ENCODE data around the genes HINT2, TMEM8B and MELK.

GRCh38 chr9:35751019-35751798 is 2.1 kb downstream of the RGP1 start:
- RRBS = no CpG with 5 or more reads among the region's 12 CpGs

- RRBS = no CpG with 5 or more reads among the region's 2 CpGs
These were observed 3.6 kb upstream of the MSMP start for GRCh38 chr9:35757754-35758078.

DNA sequence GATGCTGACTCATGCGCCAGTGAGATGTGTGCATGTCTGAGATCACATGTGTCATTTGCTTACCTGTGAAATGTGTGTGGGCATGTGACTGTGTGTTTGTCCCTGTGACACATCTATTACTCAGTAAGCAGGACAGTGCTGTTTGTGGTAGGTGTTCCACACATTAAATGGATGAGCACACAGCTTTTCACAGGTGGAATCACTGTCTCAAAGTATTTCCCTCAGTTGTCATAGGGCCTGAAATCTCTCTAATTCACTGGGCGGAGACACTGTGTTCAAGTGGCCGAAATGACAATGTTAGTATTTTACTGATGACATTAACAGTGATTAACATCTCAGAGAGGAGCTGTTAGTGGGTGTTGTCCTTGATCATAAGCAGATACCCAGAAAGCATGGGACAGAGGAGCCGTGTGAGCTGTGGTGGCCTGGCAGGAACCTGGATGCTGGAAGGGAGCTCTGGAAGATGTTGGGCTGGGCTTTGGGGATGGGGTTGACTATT is 7.5 kb downstream of the NPR2 start:
- RRBS = no CpG with 5 or more reads among the region's 4 CpGs

- RRBS = no CpG with 5 or more reads among the region's 37 CpGs
These were observed at the start of gene HINT2 for GRCh38 chr9:35814944-35815534. Gene HINT2 (minus strand): TSS chr9:35815042.

GRCh38 chr9:35829194-35830156 is at the start of gene TMEM8B:
Gene TMEM8B (plus strand): TSS chr9:35829228.
- RRBS = under 1% methylated on average over 25 of the region's 49 CpGs

GRCh38 chr9:35906798-35907551 is 973 bp downstream of the HRCT1 start:
- RRBS = no CpG with 5 or more reads among the region's 14 CpGs

- RRBS = 11% methylated on average over 12 of the region's 48 CpGs
These were observed 738 bp downstream of the GLIPR2 start for GRCh38 chr9:36136921-36138020.

GRCh38 chr9:36150520-36151257 is 14.2 kb downstream of the GLIPR2 start:
- RRBS = no CpG with 5 or more reads among the region's 4 CpGs

DNA sequence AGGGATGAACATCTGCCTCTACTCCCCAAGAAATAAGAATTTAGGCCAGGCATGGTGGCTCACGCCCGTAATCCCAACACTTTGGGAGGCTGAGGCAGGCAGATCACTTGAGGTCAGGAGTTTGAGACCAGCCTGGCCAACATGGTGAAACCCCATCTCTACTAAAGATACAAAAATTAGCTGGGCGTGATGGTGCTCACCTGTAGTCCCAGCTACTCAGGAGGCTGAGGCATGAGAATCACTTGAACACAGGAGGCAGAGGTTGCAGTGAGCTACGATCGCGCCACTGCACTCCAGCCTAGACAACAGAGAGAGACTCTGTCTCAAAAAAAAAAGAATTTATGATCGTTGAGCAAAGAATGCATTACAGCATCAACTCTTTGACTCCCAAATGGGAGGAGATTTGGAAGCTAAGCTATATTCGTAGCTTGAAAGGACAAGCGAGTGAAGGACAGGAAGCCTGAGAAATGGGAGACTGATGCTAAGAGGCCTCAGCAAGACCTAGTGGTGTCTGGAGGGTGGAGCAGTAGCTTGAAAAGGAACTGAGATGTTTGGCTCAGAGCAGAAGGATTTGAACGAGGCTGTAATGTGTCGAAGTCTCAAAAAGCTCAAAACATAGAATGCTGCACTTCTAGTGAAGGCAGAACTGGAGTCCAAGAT is 10.3 kb upstream of the CCIN start:
- RRBS = no CpG with 5 or more reads among the region's 11 CpGs

DNA sequence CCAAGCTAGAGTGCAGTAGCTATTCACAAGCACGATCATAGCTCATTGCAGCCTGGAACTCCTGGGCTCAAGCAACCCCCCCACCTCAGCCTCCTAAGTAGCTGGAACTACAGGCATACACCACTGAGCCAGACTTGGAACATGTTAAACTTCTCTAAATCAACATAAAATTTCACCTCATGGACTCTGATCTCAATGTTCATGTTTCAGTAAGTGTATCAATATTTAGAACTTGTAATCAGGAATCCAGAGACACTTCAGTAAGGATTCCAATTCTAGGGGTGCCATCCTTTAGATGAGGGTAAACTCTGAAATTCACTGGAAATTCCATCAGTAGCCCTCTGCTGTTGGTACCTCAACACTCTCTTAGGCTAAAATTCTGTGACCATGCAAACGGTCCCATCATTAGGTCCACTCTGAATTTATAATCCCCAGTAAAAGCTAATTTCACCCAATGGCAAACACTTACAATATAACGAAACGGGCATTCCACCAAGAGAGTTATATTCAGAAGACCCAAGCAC is 6.7 kb downstream of the GNE start:
- RRBS = no CpG with 5 or more reads among the region's 4 CpGs

- RRBS = no CpG with 5 or more reads among the region's 4 CpGs
These were observed 61.0 kb upstream of the GNE start for GRCh38 chr9:36319300-36319652.

DNA sequence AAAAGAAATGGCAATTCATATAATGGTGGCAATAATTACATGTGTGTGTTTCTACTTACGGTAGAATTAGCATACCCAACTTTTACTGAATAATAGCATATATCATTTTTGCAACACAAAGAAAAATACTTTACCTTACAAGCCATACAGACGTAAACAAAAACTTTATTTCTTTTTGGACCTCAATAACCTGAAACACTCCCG is 204 bp downstream of the RNF38 start:
- RRBS = no CpG with 5 or more reads among the region's 3 CpGs

DNA sequence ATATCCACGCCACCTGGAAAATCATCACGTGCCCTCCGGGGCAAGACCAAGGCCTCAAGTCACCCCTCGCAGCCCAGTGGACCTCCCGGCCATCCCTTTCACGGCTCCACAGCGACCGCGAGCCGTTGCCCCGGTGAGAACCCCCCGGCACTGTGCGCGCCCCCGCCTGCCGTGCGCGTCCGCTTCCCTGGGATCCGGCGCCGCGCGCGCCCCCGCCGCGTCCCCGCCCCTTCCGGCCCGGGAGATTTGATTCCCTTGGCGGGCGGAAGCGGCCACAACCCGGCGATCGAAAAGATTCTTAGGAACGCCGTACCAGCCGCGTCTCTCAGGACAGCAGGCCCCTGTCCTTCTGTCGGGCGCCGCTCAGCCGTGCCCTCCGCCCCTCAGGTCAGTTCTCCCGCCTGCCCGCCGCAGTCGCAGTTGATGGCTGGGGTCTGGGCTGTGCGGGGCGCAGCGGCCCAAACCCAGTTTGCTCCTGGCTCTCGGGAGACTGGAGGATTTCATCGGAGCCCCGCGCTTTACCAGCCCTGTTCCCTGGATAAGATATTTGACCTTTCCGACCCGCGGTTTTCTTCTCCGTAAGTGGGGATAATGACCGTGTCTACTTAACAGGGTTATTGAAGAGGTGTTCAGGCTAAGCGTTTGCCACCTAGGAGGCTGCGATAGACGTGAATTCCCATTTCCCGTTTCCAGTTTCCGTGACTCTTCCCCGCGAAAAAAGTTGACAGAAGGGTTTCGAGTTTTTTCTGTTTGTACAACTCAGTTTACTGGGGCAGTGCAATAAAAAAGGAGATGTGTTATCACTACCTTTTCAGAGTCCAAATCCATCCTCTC is at the start of gene MELK:
Gene MELK, plus strand, starts transcription at position 275 of the 834 bp plus-strand sequence.
- RRBS = 3% methylated on average over 27 of the region's 70 CpGs

- RRBS = no CpG with 5 or more reads among the region's 1 CpG
These were observed 13.3 kb upstream of the PAX5 start for GRCh38 chr9:37047401-37047674.

DNA sequence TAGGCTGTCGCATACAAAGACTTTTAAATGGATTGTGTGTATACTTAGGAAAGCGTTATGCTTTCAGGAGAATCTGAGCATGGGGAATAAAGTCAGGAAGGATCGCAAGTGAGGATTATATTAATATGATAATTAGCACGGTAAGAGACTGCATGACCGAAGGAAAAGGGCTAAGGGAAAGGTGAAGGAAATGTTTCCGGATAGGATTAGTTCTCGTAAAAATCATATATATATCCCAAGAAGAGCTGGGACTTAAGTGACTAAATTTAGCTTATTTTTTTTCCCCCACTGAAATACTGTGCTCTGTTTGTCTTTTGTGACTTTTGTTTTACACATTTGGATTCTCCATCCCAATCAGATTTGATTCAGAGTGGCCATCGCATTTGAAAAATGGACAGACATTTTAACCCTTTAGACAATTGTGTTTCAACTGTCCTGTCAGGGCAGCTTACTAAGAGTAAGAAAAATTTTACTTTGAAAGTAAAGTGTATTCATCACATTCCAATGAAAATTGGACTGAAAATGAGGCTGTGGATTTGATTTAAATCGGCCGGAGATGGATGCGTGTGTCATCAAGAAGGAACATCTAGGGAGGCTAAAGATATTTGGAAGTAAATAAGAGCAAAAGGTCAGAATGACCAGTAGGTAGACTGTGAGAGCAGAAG is 1.3 kb downstream of the ZCCHC7 start:
- RRBS = no CpG with 5 or more reads among the region's 11 CpGs

- RRBS = no CpG with 5 or more reads among the region's 6 CpGs
These were observed 6.0 kb downstream of the ZCCHC7 start for GRCh38 chr9:37126220-37127025.

DNA sequence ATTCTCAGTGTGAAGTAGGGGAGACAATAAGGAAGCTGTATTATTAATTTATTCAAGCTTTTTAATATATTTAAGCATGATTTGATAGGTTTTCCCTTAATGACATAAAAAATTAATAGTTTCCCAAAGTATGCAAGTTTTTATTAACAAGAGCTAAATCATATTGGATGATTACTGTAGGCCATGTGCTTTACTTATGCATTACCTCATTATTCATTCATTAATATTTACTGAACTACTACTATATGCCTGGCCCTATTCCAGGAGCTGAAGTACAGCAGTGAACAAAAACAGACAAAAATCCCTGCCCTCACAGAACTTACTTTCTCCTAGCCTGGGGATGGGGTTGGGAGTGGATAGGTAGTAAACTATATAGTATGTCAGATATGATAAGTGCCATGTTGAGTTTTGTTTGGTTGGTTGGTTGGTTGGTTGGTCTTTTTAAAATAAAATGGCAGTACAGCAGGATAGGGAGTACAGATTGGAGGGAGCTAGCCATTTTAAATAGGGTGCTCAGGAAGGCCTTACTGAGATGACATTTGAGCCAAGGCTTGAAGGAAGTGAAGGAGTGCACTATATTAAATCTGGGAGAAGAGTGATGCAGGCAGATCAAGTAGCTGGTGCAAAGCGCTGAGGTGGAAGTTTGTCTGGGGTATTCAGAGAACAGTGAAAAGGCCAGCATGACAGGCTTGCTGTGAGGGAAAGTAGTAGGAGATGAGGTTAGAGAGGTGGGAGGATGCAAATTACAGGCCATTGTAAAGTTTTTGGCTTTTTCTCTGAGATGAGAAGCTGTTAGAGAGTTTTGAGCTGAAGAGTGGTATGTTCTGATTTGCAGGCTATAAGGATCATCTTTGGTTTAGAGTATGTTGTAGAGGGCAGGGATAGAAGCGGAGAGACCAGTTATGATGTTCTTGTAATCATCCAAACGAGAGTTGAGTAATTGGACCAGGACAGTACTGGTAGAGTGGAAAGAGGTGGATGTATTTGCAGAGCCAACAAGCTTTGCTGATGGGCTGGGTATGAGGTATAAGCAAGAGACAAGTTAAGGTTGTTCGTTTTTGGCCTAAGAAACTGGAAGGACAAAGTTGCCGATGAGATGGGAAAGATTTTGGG is 80.9 kb upstream of the GRHPR start:
- RRBS = no CpG with 5 or more reads among the region's 5 CpGs

- RRBS = no CpG with 5 or more reads among the region's 8 CpGs
These were observed 1.9 kb downstream of the FBXO10 start for GRCh38 chr9:37574110-37574931.

GRCh38 chr9:37602742-37603401 is 10.5 kb upstream of the TOMM5 start:
- RRBS = no CpG with 5 or more reads among the region's 7 CpGs

DNA sequence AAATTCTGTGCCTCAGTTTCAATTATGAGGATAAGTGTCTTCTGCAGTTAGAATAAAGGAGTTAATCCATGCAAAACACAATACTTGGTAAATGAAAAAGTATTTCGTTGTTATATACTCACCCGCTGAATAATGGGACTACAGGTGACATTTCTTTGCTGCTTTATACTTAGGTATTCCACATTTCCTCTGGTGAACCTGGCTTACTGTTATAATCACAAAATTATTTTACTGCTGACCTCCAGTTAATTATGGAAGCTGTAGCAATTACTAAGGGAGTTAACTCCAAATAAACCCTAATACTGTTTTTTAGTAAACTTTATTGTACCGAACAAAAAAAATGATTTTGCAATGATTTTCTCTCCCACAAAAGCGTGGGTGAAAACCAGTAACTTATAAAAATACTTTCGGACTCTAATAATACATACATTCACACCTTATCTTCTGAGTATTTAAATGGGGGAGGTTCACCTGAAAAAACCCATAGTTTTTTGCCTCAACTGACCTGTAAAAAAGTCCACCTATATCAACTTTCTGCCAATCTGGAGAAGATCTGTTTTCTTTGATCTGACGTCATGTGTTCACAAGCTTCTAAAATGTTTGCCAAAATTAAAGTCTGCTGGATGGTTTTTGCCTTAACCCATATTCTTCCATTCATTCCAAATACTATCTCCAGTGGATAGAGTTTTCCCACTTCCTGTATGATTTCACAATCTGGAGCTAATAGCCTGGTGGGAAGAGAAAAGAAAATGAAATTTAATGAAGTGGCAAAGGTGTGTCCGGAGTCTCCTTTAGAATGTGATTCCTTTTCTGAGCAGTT is 4.5 kb downstream of the EXOSC3 start:
- RRBS = no CpG with 5 or more reads among the region's 7 CpGs

Measured in pericardium (tissue), 1 donor.